Bile duct (tissue), 1 donor: ENCODE results near the genes PRDX1 and ATPAF1.

- PRO-cap = no peak
Measured at GRCh38 chr1:44676365-44677474, 2.2 kb downstream of the ARMH1 start.

- PRO-cap = no peak
Measured at GRCh38 chr1:44738407-44738975, 1.1 kb upstream of the KIF2C start.

- PRO-cap = no peak
Measured at GRCh38 chr1:44746129-44746658, 6.6 kb downstream of the KIF2C start.

DNA sequence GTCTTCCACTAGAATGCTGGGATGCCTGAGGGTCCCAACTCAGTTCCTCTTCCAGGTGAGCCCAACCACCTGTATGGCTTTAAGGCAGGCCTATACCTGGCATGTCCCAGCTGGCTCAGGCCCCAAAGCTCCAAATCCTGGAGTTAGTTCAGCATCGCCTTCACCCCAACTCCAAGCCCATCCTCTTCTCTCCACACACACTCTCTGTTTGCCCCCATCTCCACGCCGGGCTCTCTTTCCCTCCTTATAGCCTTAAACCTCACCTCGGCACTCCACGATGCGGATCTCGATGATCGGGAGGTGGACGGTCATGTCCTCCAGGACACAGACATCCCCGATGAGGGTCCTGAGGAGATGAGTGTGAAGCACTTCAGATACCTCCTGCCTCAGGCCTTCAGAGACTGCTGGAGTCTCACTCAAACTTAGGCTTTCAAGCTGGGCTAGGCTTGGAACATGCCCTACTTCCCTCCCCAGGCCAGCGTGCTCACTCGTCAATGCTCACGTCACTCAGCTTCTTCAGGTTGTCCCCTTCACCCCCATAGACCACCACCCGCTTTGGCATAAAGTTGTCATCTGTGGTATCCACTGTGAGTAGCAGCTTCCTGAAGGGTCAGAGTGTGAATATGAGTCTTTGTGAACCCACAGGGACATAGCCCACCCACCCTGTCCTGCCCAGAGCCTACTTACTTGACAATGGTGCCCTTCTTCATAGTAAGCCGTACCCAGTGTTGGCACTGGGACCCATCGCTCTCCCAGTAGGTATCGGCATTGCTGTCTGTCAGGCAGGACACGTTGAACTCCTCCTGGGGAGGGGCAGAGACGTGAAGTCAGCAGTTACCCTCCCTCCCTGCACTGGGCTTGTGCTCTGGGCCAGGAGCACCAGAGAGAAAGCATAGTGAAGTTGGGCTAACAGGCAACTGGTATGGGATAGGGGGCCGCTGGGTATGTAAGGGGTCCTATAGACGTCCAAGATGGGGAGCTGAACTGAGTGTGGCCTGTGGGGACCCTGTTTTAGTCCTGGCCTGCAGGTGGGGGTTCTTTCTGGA lies 1.9 kb downstream of the HECTD3 start:
- PRO-cap = no peak

GRCh38 chr1:45513561-45514010 lies 8.1 kb downstream of the PRDX1 start:
- PRO-cap = no peak

DNA sequence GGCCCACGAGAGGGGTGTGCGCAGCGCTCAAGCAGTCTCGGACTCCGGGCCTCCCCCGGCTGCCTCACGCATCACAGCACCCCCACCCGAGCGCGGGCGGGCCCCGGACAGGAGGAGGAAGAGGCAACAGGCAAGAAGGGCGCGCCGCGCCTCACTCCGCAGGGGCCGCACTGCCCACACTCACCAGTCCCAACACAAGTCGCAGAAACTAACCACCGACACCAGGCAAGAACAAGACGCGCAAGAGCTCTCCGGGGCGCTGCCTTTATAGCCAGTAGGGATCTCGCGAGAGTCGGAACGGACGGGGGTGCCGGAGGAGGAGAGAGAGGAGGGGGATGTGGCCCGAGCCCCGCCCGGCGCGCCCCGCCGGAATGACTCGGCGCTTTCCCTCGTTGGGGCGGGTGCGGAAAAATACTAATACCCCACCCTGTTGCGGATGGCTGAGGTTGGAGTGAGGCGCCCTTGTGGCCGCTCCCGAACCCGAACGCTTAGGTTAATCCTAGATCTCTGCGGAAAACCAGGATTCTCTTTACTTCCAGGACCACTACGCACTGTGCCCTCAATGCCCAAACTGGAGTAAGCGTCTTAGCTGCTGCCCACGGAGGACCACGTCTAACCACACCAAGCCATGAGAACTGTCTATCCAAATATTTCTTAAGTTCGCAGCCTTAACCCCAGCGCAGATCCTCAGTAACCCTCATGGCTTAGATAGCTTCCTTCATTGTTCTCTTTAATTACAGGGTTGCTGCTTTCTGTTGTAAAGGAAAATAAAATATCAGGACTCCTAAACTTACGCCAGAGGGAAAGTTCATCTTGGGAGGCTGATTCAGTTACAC lies at the start of gene PRDX1:
Gene PRDX1, minus strand, starts transcription at position 240 of the 836 bp plus-strand sequence.
- PRO-cap = bidirectional peak, plus-strand start at position 430 of the sequence, minus-strand start at position 240 of the sequence

DNA sequence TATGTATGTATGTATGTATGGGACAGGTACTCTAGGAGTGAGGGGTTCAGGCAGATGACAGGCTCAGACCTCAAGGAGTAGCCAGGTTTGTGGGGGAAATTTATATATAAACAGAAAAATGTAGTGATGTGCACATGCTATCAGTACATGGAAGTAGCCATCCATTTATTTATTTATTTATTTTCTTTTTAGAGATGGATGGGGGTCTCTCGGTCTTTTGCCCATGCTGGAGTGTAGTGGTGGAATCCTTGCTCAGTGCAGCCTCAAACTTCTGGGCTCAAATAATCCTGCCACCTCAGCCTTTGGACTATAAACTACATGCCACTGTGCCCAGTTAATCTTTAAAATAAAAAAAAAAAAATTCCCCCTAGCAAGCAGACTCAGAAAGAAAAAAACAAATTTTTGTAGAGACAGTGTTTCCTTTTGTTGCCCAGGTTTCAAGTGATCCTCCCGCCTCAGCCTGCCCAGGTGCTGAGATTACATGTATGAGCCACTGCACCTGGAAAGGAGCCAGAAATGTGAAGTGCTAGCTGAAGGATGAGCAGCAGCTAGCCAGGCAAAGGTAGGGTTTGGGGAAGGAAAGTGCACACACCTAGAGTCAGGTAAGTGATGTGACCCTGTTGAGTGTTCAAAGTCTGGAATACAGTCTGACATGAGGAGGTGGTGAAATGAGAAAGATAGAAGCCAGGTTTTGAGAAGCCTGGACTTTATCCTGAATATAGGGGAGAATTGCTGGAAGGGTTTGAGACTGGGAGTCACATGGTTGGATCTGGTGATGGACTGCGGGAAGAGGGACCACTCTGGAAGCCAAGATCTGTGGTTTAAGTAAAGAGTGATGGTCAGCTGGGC lies 1.6 kb downstream of the AKR1A1 start:
- PRO-cap = no peak

DNA sequence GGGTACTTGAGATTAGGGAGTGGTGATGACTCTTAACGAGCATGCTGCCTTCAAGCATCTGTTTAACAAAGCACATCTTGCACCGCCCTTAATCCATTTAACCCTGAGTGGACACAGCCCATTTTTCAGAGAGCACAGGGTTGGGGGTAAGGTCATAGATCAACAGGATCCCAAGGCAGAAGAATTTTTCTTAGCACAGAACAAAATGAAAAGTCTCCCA lies 10.6 kb downstream of the IPP start:
- PRO-cap = no peak

DNA sequence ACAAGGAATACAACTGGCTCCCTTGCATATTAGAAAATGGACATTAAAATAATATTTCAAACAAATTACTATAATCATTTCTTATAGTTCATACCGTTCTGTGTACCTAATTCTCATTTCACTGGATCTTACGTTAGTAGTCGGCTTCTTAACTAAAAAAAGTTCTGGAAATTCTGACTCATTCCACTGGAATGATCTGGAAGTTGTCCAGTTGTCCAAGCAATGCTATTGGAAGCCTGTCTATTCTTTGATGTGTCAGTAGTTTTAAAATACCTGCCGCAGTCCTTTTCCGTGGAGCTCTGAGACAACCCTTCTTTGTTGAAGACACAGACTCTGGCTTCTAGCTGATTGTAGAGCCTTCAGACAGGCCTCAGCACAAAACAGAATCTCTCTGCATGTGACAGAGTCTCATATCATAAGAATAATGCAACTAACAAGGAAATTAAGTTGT lies 89.0 kb downstream of the MAST2 start:
- PRO-cap = bidirectional peak, plus-strand start at position 279 of the sequence, minus-strand start at position 123 of the sequence

GRCh38 chr1:46006072-46006659 lies 126.3 kb downstream of the PIK3R3 start:
- PRO-cap = no peak

DNA sequence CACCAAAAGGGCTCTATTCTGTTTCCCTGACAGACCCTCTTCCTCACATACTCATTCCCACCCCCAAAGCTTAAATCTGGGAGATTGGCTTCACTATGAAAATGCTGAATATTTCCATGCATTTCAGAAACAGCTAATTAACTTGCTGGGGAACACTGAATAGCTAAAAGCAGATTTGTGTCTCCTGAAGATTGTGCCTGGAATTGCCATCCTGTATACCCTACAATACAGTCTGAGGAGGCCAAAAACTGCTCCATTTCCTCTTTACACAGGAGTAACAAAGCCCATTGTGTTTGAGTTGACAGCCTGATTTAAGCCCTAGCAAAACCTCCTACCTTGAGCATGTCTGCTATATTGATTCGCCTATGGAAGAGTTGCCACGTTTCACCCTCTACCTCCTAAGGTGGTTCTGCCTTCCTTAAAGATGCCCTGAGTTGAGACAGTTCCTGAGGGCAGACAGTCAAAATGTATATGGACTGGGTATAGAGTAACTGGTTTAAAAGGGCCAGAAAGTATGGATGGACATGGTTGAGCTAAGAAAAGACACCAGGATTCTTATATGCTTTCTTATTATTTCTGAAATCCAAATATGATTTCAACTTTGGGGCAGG lies 1.6 kb upstream of the PIK3R3 start:
- PRO-cap = no peak

- PRO-cap = no peak
Measured at GRCh38 chr1:46221642-46222348, 18.7 kb downstream of the LURAP1 start.

DNA sequence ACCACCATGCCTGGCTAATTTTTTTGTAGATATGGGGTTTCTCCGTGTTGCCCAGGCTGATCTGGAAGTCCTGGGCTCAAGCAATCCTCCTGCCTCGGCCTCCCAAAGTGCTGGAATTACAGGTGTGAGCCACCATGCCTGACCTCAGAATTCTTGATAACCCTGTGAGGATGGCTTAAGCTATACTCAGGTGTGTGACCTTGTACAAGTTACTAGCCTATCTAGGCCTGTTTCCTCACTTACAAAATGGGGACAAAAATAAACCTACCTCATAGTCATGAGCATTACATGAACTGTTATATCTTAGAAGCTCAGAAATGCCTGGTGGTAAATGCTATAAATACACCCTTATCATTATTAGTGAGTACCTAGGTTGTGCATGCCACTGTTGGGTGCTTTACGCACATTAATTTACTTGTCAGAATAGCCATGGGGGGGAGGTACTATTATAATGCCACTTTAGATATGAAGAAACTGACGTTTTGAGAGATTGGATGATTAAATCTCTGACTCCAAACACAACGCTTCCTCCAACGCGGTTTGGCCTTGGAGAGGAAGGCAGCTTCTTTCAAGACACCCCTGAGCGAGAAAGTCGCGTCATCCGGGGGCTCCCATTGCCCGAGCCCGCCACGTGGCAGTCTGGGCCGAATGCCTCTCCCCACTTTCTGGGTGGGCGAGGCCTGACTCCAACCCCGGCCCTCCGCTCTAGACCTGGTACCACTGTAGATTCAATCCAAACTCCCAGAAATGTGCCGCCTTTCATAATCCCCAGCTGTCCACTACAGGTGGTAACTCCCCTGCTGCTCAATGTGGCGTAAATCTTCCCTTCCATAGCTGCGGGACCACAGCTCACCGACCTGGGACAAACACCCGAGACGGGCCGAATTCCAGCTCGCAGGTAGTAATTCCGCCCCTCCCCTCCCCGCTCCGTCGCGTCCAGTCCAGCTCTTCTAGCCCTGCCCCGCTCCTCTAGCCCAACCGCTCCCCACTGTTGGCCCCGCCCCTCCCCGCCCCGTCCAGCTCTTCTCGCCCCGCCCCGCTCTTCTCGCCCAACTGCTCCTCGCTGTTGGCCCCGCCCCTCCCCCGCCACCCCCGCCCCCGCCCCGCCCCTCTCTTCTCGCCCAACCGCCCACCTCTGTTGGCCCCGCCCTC lies 780 bp upstream of the RAD54L start:
- PRO-cap = unidirectional peak, minus-strand start at position 971 of the sequence

- PRO-cap = no peak
Measured at GRCh38 chr1:46549632-46550013, 1.8 kb downstream of the KNCN start.

DNA sequence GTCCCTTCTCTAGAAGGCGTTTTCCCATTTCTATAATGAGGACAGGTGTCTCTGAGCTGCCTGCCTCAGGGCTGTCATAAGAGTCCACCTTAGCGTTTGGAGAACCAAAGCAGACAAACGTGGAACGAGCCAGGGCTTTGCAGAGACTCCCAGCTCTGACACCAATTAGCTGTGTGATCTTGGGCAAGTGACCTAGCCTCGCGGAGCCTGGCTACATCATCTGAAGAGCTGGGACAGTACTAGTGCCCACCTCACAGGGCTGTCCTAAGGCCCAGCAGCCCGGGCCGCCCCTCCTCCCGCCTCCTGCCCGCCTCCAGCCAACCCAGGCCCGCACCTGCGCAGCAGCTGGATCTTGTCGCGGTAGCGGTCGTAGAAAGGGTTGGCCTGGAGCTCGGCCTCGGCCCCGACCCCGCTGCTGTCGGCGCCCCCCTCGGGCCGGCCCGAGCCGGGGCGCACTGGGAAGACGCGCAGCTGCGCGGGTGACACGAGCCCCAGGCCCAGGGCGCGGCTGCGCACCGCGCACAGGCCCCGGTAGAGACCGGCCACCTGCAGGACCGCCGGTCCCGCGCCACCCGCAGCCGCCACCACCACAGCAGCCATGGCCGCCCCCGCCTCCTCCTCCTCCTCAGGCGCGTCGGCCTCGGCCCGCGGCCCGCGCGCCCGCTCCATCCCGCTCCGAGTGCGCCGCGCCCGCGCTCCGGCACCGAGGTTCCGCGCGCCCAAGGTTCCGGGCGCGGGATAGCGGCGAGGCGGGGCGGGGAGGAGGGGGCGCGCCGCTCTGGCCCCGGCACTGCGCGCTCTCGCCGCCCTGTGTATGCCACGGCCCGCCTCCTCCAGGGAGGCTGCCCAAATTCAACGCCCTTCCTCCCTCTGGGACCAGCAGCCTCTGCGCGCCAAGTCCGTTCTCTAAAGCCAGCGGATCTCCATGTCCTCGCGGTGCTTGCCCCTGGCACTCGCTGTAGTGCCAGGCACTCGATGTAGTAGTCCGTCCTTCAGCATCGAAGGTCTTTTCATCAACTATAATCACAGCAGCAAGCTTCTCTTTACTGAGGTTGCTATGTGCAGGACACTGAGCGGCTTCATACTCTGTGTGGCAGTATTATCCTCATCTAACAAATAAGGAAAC lies at the start of gene ATPAF1:
Gene ATPAF1, minus strand, starts transcription at position 642 of the 1,126 bp plus-strand sequence.
- PRO-cap = unidirectional peak, plus-strand start at position 355 of the sequence; bidirectional peak, plus-strand start at position 926 of the sequence, minus-strand start at position 618 of the sequence

DNA sequence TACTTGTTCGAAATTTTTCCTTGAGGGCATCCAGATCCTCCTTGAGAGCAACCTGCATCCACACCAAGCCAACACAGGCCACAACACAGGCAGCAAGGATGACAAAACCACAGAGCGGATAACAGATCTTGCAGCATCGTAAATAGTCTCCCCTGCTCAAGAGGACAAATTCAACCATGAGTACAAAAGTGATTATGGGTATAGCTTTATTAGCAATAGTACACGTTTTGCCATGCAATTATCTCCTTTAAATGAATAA lies 2.7 kb downstream of the EFCAB14 start:
- PRO-cap = no peak

DNA sequence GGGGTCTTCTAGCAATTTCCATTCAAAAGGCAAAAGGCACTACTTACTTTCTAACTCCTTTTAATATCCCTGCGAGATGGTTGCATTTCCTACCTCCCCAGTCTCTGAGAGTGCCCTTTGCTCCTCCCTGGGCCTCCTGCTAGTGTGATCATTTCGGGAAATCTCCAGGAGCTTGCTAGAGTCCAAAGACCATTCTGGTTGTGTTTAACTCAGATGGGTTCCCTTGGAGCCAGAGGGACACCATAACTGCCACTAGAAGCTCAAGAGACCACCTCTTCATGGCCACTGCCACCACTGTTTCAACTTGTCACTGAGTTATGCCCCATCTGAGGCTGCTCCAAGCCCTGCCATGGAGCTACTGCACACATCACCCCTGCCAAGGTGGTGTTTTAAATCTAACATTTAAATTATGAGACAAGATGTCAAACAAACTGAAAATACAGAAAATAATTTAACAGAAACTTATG lies 34.4 kb upstream of the CYP4B1 start:
- PRO-cap = no peak

- PRO-cap = no peak
Measured at GRCh38 chr1:47139051-47139320, 1.7 kb downstream of the CYP4A22 start.

DNA sequence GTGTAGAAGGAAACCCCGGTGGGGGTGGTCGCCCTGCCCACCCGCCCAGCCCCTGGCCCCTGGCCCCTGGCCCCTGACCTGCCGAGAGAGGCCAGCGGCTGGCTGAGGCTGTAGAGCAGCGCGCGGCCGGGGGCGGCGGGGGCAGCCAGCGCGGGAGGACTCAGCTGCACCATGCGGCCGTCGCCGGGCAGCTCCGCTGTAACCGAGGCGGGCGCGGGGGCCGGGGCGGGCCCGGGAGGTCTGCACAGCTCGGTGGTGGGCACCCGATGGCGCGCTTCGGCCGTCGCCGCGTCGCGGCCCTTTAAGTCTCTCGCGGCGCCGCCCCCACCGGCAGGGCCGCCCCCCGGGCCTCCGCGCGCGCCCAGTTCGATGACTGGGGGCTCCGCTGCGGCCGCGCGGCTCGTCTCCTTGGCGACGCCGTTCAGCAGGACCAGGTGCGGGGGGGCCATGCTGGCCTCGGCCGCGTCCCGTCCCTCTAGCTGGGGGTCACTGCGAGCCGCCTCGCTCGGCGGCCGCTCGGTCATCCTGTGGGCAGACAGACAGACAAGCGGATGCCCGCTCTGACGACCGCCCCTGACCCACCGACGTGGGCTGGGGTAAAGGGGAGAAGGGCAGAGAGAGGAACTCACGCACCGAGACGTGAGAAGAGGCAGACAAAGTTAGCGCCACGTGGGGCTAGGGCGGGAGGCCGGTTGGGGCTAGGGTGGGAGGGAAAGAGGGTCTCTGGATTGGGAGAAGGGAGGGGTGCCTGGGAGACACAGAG lies 6.5 kb downstream of the TAL1 start:
- PRO-cap = bidirectional peak, plus-strand start at position 599 of the sequence, minus-strand start at position 527 of the sequence

DNA sequence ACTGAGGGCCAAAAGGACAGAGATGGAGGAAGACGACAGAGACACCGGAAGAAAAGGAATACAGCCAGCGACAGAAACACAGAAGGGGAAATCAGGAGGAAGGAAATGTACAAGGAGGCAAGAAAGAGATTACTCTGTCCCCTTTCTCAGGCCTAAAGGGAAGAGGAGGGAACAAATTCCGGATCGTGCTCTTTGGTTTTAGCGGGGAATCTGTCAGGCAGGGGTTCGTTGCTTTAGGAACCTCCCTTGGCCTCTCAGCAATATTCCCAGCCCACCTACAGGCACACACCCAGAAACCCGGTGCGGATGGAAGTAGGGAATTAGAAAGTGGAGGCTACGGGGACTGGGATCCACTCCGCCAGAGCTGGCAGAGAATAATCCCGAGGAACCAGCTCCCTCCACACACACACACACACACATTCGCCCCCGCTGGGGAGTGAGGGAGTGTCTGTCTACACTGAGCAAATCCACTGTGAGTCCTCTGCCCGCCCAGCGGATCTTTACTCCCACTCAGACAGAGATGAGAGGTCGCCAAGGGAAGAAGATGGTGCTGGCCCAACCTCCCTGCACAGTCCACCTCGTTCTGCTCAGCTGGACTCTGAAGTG lies 5.8 kb downstream of the TAL1 start:
- PRO-cap = no peak